Right common carotid artery plus branches (tissue), 1 donor: ENCODE results near the gene HOXB7.

DNA sequence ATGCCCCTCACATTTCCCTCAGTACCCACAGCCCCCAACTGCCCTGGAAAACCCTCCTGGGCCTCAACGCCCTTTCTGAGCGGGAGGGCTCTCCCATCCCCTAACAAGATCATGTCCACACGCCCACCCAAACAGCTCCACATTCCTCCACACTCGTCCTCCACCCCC lies 14.4 kb downstream of the HOXB4 start:
- PRO-cap = no peak

DNA sequence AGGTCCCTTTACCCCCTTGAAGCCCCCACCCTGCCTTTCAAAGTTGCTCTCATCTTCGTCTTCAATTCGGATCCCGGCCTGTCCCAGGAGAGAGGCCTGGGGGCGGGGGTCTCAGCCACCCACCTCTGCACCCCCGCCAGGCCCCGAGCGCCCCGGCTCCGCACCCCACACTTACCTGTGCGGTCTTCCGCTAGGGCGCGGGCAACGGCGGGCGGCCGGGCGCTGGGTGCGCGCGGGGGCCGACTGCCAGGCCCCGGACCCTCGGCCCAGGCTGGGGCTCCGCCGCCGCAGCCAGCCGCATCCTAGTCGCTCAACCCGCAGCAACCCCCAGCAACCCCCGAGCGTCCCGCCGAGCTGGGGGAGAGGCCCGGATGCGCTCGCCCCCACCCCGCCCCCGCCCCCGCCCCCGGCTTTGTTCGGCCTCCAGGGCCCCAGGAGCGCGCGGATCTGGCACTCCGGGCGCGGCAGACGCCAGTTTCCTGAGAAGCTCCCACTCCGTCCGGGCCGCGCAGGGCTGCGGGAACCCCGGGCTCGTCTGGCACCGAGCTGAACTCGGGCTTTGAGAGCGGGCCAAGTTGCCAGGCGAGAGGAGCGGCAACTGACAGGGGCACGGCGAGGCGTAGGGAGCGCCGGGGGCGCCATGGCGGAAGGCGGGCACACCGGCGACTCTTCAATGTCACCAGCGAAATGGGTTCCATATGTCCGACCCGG lies 14.0 kb downstream of the HOXB4 start:
- PRO-cap = bidirectional peak, plus-strand start at position 467 of the sequence, minus-strand start at position 356 of the sequence; bidirectional peak, plus-strand start at position 622 of the sequence, minus-strand start at position 537 of the sequence

GRCh38 chr17:48565447-48566401 lies 12.4 kb downstream of the HOXB4 start:
- PRO-cap = no peak

GRCh38 chr17:48579757-48580867 lies 2.0 kb upstream of the HOXB4 start:
- PRO-cap = bidirectional peak, plus-strand start at chr17:48580042, minus-strand start at chr17:48579926; bidirectional peak, plus-strand start at chr17:48580227, minus-strand start at chr17:48580197; bidirectional peak, plus-strand start at chr17:48580698, minus-strand start at chr17:48580575

GRCh38 chr17:48591768-48592972 lies 1.4 kb downstream of the HOXB5 start:
- PRO-cap = bidirectional peak, plus-strand start at chr17:48592699, minus-strand start at chr17:48592690

DNA sequence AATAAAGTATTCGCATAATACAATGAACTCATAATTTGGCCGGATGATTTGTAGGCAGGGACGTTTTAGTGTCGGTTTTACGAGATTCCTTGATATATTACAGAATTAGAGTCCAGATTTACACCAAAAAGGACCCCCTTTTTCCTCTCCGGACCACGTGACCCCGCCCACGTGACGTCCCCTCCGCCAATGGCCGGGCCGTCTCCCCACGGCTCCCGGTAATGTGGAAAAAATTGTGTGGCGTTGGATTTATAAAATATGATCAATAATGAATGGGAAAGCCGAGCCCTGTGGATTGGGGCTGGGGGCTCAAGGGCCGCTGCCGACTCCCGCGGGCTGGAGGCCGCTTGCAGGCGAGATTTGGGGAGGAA lies at the start of gene HOXB7:
TSS of gene HOXB7 (minus strand) at position 131 of the 371 bp plus-strand sequence.
- PRO-cap = bidirectional peak, plus-strand start at position 105 of the sequence, minus-strand start outside the sequence

DNA sequence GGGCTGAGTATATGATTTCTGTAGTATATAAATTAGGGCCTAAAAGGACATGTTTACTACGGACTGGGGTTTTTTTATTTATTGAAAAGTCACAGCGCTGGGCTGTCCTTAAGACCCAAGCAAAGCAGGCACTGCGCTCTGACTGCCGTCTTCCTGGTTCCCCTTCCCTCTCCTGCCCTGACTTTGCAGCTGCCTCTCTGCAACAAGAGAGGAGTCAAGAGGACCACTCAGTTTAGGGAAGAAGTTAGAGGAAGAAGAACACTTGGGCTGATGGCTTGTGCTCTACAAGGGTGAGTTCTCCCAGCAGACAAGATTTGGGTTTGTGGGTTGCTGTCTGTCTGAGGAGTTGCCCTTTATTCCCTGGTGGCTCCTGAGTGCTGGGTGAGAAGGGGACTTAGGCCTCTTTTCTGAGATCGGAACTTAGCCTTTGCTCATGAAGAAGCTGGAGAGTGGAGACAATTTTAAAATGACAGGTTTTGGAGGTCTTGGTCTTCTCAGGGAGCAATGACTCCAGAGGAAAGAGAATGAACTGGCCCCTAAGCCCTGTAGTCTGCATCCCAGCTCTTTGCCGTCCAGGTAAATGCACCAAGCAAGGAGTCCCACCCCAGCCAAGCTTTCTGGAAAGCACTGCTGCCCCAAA lies 2.5 kb upstream of the HOXB9 start:
- PRO-cap = no peak

DNA sequence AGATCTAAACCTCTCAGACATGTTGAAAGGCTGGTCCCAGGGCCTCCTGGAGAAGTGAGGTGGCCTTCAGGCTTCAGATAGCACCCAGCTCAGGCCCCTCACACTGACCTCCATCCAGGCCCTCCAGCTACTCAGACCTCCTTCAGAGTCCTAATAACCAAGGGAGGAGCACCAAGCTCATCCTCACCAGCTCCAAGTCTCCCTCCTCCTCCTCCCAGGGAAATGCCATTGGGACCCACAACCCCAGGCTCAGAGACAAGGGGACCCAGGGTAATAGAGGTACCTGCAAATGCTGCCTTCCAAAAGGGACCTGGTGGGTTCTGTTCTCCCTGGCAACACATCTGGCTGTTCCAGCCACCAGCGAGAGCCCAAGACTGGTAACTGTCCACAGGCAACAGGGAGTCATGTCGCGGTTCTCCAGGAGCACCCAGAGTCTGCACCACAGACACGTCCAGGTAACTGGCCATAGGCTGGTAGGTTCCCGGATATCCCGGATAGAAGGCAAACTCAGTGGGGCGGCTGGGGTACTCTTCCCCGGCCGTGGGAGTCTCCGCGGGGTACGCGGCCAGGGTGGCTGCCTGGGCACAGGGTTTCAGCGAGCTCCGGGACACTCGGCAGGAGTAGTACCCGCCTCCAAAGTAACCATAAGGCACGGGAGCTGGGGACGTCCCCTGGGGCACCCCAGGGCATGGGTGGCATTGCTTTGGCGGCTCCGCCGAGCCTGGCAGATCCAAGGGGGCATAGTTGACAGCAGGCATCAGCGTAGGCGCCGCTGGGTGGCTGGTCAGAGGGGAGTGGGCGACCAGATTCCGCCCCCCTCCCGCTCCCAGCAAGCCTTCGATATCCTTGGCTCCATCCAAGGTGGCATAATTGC lies 603 bp downstream of the HOXB13 start:
- PRO-cap = no peak

DNA sequence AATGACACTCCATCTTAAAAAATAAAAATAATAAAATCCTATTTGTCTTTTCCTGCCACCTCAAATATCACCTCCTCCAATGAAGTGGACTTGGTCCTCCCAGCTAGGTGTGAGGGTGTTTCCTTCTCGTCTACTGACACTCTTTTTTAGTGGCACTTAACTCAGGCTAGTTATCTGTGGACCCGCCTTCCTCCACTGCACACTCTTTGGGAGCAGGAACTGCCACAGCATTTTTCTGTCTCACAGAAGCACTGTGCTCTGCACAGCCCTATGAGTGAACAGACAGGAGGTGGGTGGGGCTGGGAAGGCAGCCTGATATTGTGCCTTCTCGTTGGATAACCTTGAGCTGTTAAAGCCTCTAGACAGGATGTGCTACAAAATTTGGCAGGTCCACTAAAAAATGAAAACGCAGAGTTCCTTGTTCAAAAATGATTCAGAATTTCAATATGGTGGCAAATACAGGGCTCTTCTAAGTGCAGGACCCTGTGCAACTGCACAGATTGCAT lies 31.9 kb upstream of the HOXB13 start:
- PRO-cap = no peak

- PRO-cap = no peak
Measured at GRCh38 chr17:48847866-48848584, 17.2 kb downstream of the CALCOCO2 start.

- PRO-cap = no peak
Measured at GRCh38 chr17:48851346-48851844, 20.6 kb downstream of the CALCOCO2 start.

- PRO-cap = no peak
Measured at GRCh38 chr17:48873208-48873722, 19.3 kb upstream of the ATP5MC1 start.

DNA sequence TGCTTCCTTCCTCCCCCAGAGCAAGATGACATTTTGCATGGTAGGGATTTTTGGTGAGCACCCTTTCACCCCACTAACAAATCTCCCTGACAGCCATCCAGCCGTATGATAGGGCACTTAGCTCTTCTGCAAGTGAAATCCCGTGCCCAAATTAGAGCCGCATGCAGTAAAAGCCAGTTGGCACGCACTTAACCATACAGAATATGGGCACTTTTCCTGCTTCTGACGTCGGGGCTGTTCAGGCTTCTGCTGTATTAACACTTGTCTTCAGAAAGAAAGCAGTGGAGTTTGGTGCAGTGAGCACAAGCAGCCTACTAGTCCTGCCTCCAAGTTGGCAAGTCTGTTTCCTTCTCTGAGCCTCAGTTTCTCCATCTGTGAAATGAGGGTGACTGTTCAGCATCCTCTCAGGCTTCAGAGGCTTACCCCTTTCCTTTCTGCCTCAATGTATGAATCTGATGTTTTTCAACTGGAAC lies 18.7 kb downstream of the IGF2BP1 start:
- PRO-cap = no peak

- PRO-cap = no peak
Measured at GRCh38 chr17:49035470-49036349, 38.5 kb downstream of the IGF2BP1 start.

DNA sequence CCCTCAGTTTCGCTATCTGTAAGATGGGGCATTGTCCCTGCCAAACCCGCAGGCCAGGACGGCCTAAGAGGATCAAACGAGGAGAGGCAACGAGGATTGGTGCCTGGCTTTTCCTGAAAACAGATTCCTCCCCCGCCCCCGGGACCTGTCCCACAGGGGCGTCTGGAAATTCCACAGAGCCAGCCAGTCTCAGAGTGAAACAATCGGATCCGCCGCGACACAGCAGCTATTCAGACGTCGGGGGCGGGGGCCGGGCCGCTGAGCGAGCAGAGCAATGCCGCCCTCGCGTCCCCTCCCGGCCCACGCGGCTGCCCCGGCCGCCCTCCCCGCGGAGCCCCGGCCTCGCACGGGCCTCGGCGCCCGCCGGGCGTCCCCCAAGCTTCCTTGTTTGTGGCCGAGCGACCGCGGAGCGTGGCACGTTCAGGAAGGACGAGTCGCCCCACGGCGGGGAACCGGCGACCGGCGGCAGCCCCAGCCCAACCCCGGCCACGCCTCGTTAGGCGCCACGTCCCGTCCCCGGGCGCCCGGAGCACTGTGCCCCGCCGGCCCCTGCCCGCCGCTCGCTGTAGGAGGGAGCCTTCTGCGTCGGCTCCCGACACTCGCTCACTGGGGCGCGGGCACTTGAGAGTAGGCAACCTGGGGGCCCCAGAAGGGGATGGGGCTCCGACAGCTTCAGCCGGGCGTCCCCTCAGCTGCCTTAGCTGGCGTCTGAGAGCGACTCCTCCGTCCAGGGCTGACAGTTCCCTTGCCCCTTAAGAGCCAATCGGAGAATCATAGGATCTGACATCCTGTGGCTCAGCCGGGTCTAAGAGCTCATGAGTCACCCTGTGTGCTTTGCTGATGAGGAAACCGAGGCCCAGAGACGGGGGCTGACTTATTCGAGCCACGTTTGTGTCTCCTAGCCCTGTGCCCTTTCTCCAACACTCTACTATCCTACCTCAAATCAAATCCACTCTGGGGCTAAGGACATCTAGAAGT lies 29.7 kb upstream of the PHOSPHO1 start:
- PRO-cap = unidirectional peak, plus-strand start at position 192 of the sequence

- PRO-cap = unidirectional peak, minus-strand start at chr17:49396434
Measured at GRCh38 chr17:49396349-49396682, 18.4 kb downstream of the PHB1 start.

DNA sequence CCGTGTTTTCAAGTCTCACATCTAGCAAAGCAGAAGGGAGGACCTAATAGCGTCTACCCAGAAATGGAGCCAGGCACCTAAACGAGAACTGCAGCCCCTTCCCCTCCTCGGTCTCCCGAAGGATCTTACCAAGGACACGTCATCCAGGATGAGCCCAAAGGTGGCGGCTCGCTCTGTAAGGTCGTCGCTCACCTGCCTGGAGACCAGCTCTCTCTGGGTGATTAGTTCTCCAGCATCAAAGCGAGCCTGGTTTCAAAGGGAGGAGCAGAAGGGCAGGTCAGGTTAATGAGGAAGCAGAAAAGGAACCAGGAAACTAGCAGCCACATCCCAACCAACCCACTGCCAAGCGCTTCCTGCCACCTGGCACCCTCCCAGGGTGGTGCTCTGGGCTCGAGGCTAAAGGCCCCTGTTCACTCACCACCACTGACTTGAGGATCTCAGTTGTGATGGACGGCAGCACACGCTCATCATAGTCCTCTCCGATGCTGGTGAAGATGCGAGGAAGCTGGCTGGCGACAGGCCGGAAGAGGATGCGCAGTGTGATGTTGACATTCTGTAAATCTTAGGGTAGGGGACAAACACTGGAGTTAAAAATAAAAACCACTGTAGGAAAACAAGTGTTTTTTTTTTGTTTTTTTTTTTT lies 5.6 kb downstream of the PHB1 start:
- PRO-cap = no peak

GRCh38 chr17:49496471-49496835 lies 1.4 kb downstream of the NGFR start:
- PRO-cap = bidirectional peak, plus-strand start at chr17:49496603, minus-strand start at chr17:49496548

GRCh38 chr17:49723119-49723868 lies 15.5 kb upstream of the SLC35B1 start:
- PRO-cap = no peak

DNA sequence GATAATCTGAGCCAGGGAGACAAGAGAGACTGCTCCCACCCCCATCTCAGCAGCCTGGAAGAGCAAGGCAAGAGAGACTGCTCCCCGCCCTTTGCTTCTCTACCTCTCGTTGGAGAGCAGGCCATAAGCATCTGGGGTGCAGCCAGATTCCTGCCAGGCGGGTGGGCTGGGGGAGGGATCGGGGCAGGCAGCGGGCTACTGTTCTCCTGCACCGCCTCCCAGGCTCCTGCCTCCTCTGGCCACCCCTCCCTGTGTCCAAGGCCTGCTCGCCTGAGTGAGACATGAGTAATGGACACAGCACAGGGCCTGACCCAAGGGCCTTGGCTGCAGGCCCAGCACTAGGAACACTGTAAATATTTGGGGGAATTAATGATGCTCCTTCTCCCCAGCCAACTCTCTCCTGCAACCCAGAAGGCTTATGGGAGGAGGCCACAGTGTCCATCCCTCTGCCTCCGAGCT lies 18.2 kb upstream of the ITGA3 start:
- PRO-cap = unidirectional peak, minus-strand start at position 101 of the sequence; unidirectional peak, minus-strand start at position 233 of the sequence